ENCODE results near the gene ATP9B.

DNA sequence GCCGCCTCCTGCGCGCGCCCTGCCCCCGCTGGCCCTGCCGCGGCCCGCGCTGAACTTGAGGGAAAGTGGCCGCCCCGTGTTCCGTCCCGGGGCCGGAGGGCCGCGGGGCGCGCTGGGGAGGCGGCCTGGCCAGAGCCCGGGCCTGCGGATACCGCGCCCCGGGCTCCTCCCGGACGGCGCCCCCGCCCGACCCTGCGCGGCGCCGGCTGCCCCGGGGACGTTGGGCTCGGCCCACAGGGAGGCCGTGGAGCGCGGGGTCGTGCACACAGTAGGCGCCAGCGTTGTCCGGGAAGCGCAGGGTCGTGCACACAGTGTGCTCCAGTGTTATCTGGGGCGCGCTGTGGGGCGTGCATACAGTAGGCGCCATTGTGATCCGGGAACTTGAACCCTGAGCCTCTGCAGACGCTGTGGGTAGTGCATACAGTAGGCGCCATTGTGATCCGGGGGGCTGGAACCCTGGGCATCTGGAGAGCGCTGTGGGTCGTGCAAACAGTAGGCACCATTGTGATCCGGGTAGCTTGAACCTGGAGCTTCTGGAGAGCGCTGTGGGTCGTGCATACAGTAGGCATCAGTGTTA is 674 bp downstream of the ZNF236 start:
- PRO-cap, 2 experiments: no peak in any of the 2 experiments

DNA sequence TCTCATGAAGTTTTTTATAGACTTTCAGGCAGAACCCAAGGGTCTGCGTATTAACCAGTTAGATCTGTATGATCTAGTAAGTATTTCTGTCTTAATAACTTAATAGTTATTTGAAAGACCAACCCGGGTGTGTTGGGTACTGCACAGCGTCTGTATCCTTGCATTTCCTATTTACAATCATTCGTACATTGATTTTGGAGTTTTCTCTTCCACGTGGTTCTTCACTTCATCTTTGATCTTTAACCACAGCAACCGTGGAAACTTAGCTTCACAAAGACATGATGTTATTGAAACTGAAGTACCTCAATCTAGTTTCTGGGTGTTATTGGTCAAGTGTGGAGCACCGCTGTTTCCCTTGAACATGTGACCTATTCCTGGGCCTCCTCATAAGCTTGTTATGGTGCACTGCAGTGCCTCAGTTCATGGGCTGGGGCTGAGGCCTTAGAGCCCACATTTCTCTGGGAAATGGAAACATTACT is 37.0 kb downstream of the ZNF236 start:
- PRO-cap, 2 experiments: no peak in any of the 2 experiments

- PRO-cap, 2 experiments: no peak in any of the 2 experiments
Observed at GRCh38 chr18:77004441-77005457, 127.8 kb downstream of the MBP start.

DNA sequence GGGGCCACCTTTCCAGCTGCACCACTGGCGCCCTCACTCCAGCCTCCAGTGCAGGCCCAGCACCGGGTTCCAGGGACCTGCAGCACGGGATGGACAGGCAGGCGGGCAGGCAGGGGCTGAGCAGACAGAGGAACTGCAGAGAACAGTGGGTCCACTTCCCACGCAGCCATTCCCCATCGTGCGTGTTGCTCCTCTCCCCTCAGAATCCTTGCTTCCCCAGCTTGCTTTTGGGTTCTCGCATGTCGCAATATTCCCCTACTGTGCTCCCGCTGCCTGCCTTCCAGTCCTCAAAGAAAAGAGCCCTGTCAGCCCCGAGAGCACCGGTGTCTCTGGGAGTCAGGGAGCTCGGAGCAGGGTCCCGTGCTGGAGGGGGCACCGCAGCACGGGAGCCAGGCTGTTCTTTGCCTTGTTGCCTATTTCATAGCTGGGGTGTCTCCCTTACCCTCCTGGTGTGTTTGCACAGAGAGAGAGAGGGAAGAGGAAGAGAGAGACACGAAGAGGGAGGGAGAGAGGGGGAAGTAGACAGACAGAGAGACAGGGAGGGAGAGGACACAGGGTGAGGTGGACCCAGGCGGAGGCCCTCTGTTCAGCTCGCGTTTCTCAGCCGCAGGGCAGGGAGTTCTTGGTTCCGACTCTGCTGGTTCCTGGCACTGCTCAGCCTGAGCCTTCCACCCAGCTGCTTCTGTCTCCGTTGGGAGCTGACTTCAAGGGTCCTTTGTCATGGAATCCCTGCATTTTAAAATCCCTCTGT is 126.0 kb downstream of the MBP start:
- PRO-cap, 2 experiments: peak in 1 of 2 experiments; most common plus-strand start position 525 of the sequence (in 1)

DNA sequence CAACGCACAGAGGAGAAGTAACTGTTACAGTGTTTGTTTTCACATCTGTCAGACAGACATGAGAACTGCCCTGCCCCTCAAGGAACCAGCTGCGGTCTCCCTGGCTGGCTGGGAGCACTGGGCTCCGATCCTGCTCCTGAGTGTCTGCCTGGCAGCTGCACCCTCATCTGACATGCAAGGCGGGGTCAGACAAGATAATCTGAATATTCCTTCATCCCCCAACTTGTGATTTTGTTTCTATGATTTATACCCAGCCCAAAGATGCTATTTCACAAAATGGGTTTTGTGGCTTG is 75.5 kb downstream of the MBP start:
- PRO-cap, 2 experiments: no peak in any of the 2 experiments

DNA sequence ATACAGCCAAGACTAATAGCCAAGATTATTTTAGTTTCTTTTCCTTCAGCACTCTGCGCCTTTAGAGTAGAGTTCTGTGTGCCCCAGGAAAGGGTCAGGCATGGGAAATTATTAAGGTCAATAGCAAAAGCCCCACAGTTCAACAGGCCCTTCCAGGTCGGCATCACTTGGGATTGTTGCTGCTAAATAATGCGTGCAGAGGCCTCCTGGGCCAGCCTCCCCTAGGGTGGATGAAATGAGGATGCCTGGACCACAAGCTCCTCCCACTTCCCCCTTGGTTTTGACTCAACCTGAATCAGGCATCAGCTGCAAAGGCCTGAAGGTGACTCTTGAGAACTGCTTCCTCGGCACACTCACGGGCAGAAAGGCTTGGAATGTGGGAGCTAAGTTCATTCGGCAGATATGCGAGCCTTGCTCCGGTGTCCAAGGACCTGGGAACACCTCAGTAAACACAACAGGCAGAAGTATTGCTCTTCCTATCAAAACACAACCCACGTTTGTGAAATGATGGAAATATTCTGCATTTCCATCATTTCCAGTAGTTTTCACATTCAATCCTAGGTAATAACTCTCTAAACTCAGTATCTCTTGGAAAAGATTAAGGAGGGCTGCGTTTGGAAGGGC is 69.3 kb downstream of the MBP start:
- PRO-cap, 2 experiments: no peak in any of the 2 experiments

DNA sequence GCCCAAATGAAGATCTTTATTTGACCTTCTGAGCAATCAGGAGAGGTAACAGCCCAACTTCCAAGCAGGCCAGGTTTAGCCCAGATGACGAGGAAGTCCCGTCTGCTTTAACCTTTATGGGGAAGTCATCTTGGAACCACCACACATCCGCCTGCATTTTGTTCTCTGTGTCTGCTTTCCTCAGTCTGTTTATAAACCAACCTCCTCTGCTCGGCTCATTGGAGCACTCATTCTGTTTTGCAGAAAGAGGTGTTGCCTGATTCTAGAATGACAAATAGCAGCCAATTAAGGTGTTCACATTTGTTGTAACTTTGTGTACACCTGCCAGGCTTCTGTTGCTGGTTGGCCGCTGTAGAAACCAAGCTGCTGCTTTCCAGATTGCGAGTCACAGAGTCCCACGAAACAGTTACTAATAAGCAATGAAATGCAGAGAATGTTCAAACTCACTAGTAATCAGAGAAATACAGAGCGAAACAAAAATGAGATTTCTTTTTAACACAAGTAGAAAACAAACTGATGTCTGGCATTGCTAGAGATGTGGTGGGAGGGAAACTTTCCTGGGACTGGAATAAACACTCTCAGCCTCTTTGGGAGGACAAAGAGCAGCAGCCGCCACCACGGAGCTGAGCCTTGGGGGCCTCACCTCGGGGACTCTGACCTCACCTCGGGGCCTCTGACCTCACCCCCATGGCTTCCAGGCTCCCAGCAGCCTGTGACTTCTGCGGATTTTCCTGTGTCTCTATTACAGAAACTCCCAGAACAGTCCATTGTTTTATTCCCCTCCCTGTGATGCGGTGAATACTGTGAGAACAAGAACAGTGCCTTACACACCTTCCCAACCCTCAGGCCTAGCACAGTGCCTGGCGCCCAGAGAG is 64.0 kb downstream of the MBP start:
- PRO-cap, 2 experiments: no peak in any of the 2 experiments

DNA sequence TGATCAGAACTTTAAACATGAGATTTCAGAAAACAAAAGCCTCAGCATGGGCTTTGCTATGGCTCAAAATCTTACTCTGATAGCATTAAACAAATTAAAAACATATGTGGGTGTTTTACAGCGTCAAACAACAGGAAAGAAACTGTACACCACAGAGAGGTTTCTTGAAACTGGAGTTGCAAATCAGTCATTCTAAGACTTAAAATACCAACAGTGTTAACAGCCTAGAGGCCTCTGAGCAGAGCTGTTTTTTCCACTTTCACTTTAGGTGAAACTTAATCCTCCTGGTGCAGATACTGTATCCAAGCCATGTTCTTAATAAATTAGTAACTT is 30.0 kb downstream of the MBP start:
- PRO-cap, 2 experiments: no peak in any of the 2 experiments

GRCh38 chr18:77114273-77115391 is 18.0 kb downstream of the MBP start:
- PRO-cap, 2 experiments: peak in 2 of 2 experiments; most common plus-strand start chr18:77115059 (in 2); most common minus-strand start chr18:77114945 (in 2)

GRCh38 chr18:77208931-77209417 is 40.7 kb upstream of the GALR1 start:
- PRO-cap, 2 experiments: no peak in any of the 2 experiments

DNA sequence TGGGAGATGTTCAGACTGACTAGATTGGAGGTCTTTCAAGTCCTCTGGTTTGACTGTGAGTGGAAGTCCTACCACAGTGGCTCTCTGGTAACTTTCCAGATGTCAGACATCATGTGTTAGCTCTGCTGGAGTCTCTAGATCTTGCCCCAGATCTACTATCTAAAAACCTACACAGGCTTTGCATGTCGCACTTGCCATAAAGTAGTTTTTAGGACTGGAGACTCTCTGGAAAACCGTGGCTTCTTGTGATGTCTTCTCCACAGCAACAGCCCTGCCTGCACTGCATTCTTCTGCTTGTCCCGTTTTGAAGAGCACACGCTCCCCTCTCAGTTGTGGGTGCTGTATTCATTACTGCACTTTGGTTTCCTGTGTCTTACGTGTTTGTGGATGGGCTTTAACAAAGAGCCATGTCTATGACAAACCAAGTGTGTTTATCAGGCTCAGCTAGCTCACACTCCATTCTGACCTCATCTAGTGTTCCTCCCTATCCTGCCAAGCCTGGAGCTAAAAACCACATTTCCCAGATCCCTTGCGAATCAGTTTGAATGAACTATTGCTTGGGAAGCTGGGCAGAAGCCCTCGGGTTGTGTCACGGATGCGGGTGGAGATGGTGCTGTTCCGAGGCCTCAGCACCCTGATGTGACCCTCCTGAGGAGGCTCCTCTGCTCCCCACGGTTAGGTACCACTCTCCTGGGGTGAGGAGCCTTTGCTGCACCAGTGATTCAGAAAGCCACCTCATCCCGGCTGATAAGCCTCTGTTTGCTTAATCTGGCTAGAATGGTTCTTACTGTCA is 116.4 kb downstream of the GALR1 start:
- PRO-cap, 2 experiments: no peak in any of the 2 experiments

DNA sequence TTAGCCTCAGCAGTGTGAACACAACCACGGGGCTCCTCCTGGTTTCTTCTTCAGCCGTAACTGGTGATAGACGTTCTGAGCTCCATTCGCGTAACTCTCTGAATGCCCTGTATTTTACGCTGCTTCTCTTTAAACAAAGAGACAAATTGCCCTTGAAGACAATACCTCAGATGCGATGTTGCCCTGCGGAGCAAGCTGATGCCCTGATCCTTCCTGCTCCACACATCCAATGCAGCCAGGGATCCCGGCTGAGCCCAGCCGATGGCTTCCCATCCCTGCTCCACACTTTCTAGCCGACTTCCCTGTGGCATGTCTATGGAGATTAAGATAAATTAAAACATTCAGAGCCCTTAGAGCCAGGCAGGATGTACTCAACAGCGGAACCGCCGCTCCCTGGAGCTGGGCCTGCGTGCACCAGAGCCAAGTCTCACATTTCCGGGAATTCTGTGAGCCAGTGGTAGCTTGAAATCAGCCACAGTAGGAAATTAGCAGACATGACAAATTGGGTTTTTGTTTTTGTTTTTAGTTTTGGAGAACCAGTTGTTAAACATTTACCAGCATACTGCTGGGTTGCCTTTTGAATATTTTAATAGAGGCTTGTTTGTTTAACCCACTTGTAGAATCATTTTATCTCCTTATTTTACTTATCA is 620.5 kb downstream of the GALR1 start:
- PRO-cap, 2 experiments: no peak in any of the 2 experiments

DNA sequence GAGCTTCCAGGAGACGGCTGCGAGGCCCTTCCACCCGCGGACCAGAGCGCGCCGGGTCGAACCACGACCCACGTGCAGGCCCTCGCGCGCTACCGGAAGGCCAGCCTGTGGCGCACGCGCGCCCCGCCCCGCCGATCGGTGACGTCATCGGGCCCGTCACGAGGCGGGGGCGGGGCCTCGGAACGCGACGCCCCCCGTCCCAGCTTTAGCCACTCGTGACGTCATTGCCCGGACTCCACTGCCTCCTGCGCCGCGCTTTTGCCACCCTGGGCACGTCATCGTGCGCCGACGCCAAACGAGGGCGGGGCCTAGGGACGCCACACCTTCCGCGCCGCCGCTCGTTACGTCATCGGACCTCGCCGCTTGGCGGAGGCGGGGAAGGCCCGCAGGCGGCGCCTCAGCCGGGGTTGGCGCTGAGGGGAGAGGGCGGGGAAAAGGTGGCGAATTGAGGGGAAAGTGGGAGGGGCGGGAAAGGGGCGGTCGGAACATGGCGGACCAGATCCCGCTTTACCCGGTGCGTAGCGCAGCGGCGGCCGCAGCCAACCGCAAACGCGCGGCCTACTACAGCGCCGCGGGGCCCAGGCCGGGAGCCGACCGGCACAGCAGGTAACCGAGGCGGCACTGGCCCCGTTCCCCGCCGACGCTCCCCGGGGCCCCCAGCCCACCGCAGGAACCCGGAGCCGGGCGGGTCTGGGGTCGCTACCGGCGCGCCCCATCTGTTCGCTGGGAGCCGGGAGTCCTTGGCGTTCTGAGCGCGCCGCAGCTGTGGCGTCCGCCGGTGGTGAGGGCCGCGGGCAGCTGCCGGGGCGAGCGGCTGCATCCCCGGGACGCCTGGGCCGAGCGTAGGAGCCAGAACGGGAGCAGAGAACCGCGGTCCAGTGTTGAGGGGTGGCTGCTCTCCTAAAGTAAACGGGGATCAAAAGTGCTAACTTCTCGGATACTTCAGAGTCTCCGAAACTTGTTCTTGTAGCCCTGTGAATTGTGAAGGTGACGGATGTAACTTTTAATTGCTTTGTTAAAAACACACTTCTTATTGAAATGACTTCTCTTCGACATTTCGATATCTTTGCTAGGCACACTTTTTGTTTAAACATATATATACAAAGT is at the start of gene ATP9B:
ATP9B (plus strand) TSS at position 471 of the 1,107 bp plus-strand sequence.
- PRO-cap, 2 experiments: peak in 2 of 2 experiments; most common plus-strand start position 471 of the sequence (in 2); most common minus-strand start position 74 of the sequence (in 1)

DNA sequence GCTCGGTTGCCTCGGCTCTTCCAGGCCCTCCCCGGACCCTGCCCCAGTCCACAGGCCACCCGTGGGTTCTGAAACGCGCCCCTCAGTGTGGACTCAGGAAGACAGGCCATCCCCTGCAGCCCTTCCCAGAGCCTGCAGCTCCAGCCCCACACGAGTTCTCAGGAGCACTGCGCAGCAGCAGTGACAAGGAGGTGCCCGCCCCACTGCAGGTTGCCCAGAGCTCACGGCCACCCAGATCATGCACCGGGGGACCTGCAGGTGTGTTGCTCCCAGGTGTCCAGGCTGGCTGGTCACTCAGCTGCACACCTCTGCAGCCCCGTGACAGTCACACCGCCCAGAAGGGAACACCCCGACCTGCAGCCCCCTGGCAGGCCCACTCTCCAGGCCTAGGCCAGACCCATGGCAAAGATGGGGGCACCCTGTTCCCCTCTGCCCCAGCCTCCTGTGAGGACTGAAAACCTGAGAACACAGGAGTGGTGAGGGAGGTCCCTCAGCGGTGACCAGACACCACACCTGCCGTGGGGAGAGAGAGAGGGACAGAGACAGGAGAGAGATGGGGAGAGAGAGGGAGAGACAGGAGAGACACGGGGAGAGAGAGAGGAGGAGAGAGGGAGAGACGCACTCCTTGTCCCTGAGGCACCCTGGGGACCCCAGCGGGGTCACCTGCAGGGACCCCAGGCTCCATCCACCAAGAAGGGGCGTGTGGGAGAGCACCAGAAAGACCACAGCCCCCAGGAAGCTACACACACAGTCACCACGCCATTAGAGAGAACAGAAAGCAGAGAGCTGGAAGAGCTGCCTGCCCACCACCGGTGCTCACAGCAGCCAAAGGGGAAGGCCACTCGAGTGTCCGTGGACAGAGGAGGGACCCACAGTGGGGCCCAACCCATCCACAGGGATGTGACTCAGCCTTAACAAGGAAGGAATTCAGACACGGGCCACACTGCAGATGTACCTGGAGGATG is 11.9 kb upstream of the NFATC1 start:
- PRO-cap, 2 experiments: no peak in any of the 2 experiments

GRCh38 chr18:79393585-79394581 is 1.8 kb upstream of the NFATC1 start:
- PRO-cap, 2 experiments: peak in 2 of 2 experiments; most common plus-strand start chr18:79394164 (in 2)

- PRO-cap, 2 experiments: no peak in any of the 2 experiments
Observed at GRCh38 chr18:79394582-79394817, 1.2 kb upstream of the NFATC1 start.

- PRO-cap, 2 experiments: no peak in any of the 2 experiments
Observed at GRCh38 chr18:79398070-79398669, 2.4 kb downstream of the NFATC1 start.

DNA sequence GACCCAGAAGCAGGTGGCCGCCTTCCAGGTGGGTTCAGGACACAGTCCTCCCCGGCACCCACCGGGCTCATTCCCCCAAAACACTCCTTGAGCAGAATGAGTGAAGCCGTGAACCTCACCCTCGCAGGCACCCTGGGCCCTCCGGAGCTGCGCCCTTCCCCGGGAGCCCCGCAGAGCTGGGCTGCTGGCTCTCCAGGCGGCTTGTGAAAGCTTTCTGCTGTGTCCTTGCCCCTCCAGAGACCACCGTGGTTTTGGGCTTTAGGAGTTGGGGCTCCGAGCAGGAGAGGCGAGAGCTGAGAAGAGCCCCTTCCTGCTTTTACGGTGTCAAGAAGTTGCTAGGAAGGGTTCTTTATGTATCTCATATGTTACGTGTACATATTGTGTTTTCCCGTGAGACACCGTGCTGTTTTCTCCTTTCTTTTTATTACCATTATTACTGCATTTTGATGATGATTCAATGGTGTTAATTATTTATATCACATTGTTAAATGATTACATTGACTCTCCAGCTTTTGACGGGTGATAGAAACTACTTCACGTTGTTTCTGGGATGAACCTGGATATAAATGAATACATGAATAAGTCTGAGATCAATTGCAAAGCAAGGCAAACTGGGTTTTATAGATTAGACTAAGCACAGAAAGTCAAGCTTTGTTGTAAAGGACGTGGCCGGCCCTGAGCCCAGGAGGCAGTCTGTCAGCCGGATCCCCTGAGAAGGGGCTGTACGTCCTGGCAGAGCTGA is 6.8 kb downstream of the NFATC1 start:
- PRO-cap, 2 experiments: no peak in any of the 2 experiments

DNA sequence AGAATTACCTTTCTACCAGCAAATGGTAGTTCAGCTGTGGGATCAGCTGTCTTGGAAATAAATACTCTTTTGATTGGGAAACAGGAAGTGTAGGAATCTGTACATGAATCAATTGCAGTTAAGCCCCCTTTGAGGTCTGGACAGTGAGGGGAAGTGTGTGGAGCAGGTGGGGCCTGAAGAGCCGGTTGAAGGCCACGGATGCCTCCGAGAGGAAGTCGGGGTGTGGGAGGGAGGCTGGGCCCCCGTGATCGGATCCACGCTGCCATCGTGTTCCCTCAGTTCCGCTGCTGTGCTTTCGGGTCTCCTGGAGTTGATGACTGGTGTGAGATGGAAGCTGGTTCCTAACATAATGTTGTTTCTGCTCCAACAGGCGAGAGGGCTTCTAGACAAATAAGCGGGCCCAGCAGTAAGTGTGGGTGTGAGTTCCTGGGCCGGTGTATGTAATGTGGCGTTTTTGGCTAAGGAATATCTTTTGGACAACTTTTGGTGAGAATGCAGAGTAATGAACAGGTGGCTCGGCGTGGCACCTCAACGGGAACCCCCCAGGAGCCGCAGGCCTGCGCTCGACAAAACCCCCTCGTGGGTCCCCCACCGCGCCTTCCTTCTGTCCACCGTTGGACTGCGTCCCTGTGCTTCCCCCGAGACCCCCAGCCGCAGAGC is 10.6 kb downstream of the NFATC1 start:
- PRO-cap, 2 experiments: no peak in any of the 2 experiments

- PRO-cap, 2 experiments: no peak in any of the 2 experiments
Observed at GRCh38 chr18:79471623-79471983, 75.9 kb downstream of the NFATC1 start.